A375 (cell line): ENCODE measurements around a stretch of chr1.

- RAMPAGE, long total RNA, result no peak
Measured at GRCh38 chr1:10339728-10340249, 59.1 kb upstream of the PGD start.

GRCh38 chr1:10516568-10517648 lies 42.2 kb downstream of the PEX14 start:
- RAMPAGE, long total RNA, result no peak

GRCh38 chr1:10632155-10633026 lies 157.6 kb downstream of the PEX14 start:
- RAMPAGE, long total RNA, result no peak

- RAMPAGE, long total RNA, result no peak
Measured at GRCh38 chr1:10648767-10649966, 147.3 kb downstream of the CASZ1 start.

DNA sequence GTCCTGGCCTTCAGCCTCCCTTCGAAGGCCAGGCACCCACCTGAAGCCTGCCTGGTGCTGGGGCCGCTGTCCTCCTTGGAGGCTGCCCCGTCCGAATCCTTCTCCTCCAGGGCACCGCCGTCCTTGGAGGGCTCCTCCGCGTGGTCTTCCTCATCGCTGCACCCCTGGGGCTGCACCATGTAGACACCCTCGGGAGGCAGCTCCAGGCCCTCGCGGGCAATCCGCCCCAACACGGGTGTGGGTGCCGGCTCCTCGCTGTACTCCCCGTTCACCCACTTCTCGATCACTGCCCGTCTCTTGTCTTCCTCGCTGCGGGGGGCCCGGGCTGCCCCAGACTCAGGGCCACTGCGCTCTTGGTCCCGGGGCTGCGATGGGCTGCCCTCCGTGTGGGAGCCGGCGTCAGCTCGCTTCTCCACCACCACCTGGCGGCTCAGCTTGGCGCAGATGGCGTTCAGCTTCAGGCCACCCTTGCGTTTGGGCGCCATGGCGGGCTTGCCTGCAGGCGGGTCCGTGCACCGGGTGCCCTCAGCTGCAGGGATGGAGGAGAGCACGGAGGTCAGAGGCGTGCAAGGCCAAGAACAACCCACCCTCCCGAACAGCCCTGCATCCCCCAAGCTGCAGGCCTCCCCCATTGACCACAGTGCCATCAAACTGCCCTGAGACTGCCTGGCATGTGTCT lies 131.3 kb downstream of the CASZ1 start:
- RAMPAGE, long total RNA, result no peak

DNA sequence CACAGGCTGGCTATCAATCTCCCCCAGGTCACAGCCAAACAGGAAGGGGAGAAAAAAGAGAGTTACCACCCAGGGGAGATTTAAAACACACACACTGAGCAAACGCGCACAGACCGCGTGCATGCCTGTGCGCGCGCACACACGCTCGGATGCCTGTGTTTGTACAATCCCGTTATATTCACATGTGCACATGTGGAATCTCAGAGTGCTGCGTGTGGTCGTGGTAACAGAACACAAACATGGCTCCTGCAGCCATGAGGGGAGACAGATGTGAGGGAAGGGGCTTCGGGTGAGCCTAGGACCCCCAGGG lies 125.3 kb downstream of the CASZ1 start:
- RAMPAGE, long total RNA, result no peak

DNA sequence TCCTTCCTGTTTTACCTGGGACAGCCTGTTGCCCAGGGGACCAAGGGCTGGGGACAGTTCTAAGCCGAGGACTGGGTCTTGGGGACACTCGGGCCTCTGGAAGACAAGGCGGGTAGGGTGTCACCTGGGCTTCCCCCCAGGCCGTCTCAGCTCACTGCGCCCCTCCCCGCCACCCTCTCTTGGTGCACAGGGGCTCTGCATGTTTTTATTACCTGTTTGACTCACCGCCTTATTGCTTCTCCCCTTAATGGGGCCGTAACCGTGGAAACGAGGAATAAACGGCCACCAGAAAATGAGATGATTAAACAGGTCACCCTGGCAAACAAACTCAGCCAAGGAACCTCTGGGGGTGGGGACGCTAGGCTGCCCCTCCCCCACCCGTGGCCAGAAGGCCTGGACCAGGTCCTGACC lies 110.0 kb downstream of the CASZ1 start:
- RAMPAGE, long total RNA, result no peak

DNA sequence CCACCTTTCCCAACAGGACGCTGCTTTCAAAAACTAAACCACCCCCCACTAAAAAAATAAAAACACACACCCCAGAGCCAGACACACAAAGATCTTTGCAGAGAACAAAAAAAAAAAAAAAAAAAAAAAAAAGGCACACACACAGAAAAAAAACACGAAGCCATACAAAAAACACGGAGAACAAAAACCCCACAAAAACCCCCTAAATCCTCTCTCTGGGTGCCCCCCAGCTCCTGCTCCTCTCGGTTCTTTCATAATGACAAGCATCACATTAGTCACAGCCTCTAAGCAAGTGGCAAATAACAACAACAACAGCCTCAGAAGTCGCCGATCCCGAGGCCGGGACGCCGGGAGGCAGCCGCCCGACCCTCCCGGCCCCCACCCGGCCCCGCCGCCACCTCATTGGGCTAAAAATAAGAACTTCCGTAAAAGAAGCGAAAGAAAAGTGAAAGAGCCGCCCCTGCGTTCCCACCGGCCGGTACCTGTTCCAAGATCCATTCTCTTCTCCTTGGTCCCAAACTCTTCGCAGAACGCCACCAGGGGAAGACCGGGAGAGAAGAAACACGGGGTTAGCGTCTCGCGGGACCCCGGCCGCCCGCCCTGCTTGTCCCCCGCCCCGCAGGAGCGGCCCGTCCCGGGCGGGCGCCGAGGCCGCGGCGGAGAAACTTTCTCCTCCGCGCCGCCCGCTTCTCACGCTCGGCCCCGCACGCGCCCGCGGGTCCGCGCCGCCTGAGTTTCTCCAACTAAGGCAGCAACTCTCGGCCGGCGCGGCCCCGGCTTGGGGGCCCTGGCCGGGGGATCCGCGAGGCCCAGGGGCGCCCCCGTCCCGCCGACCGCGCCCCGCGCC lies 102.8 kb downstream of the CASZ1 start:
- RAMPAGE, long total RNA, result no peak

DNA sequence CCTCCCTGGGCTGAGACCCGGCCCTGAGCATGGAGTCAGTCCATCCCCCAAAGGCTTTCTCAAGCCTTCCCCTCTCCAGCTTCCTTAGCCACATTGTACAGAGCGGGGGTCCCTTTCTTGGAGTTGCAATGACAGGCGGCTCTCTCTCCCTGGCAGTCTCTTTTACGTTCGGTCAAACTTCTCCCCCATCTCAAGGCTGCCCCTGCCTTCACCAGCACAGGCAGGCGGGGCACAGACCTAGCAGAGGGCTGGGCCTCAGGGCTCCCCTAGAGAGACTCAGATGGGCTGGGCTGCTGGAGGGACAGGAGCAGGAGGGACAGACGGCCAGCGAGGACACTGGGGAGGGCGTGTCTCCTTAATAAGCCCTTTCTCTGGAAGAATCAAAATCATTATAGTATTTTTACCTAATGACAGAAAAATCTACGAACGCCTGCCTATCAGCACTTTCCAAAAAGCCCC lies 79.6 kb downstream of the CASZ1 start:
- RAMPAGE, long total RNA, result no peak

GRCh38 chr1:10728480-10729114 lies 67.8 kb downstream of the CASZ1 start:
- RAMPAGE, long total RNA, result no peak

DNA sequence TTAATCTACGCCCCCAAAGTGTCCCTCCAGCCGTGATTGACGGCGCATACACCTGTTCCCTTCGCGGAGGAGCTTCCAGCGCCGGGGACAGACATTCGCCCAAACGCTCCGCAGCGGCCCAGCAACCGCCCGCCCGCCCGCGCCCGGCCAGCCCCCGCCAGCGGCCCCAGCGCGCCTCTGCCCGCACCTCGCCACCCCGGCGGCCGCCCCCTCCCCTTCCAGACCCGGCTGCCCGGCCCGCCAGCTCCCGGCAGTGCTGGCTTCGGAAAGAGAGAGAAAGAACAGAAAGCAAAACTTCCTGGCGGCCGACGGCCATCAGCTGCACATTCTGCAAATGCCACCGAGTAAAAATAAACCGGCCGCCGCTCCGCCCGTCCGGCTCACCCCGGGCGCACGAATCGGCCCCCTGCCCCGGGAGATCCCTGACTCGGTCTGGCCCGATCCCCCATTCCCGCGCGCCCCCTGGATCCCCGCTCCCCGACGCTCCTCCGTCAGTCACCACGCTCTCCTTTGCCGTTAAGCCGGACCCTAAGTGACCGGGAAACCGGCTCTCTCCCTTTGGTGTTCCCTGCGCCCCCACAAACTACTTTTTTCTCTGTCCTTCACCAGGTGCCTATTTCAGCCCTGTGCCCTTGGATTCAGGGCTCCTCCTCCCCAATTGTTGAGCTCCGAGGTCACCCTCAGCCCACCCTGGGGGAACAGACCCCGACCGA lies 1.5 kb downstream of the CASZ1 start:
- RAMPAGE, long total RNA, result no peak

DNA sequence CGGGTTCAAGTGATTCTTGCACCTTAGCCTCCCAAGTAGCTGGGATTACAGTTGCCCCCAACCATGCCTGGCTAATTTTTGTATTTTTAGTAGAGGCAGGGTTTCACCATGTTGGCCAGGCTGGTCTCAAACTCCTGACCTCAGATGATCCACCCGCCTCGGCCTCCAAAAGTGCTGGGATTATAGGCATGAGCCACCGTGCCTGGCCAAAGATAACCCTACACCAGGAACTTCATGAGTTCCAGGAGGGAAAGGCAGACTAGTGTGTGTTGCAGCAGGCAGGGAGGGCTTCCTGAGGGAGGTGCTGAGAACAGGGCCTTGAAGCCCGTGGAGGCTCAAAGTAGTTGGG lies 21.7 kb upstream of the CASZ1 start:
- RAMPAGE, long total RNA, result no peak

DNA sequence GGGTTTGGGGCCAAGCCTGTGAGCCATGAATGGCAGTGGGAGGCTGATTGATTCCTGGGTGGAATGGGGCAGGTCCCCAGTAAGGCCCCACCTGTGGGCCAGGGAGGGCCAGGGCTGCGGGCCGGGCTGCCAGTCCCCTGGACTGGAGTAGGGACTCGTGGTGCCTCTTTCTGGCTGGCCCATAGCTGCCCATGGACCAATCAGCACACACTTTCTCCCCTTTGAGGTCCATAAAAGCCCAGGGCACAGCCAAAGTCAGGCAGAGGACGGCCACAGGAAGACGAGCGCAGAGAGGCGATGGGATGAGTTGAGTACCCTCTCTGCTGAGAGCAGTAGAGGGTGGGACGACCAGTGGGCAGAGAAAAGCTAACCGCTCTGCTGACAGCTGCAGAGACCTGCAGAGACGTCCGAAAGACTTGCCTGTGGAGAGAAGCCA lies 7.8 kb downstream of the C1orf127 start:
- RAMPAGE, long total RNA, result no peak

DNA sequence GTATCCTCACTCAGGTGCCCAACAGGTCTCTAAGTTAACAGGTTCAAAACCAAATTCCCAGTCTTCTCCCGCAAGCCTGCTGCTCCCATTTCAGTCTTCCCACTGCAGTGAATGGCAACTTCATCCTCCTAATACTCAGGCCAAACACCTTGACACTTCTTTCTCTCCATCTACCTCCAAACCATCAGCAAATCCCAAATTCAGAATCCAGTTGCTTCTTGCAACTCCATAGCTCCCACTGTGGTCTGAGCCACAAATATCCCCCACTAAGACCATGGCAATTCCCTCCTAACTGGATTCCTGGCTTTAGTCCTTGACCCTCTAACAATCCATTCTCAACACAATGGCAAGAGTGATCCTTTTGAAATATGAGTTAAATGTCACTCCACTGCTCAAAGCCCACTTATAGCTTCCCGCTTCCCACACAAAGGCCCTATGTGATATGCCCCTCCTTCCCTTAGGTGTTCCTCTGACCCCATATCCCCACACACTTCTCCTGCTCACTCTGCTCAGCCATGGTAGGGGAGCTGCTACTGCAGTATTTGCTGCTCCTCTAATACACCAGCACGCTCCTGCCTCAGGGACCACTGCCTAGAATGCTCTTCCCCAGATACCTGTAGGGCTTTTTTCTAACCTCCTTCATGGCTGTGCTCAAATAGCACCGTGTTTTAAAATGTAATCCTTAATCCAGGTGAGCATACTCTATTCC lies 11.5 kb downstream of the MTOR start:
- RAMPAGE, long total RNA, result no peak

- RAMPAGE, long total RNA, result no peak
Measured at GRCh38 chr1:11267694-11268215, 5.2 kb upstream of the UBIAD1 start.

DNA sequence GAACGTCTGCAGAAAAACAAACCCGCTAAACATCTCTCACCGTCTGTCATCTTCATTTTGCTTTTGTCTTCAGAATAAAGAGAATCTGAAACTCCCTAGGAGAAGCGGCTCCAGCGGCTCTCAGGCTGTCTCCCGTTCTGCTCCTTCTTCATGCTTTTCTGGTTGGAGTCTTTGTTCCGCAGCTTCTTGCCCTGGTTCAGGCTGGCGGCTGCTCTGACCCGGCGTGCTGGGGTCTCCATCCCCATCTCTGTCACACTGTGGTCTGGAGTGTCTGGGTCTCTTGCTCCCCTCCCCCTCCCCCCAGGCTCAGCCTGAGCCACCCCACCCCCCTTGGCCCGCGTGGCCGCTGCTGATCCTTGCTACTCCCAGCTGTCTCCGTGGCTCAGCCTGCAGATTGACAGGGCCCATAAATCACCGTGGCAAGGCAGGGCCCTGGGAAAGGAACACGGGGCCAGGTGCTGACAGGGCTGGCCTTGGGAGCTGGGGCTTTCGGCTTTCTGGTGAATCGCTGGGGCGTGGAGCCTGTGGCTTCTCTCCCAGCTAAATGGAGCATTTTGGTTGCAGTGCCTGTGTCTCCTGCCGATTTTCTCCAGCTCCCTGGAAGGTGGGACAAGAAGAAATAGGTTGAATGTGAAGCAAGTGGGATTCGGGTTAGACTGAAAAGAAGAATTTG lies 66.8 kb downstream of the UBIAD1 start:
- RAMPAGE, long total RNA, result no peak

GRCh38 chr1:11396091-11396314 lies 83.0 kb upstream of the DISP3 start:
- RAMPAGE, long total RNA, result no peak

GRCh38 chr1:11609433-11609728 lies 44.8 kb downstream of the FBXO2 start:
- RAMPAGE, long total RNA, result no peak

GRCh38 chr1:11650288-11651133 lies 3.7 kb downstream of the FBXO2 start:
- RAMPAGE, long total RNA, result no peak

DNA sequence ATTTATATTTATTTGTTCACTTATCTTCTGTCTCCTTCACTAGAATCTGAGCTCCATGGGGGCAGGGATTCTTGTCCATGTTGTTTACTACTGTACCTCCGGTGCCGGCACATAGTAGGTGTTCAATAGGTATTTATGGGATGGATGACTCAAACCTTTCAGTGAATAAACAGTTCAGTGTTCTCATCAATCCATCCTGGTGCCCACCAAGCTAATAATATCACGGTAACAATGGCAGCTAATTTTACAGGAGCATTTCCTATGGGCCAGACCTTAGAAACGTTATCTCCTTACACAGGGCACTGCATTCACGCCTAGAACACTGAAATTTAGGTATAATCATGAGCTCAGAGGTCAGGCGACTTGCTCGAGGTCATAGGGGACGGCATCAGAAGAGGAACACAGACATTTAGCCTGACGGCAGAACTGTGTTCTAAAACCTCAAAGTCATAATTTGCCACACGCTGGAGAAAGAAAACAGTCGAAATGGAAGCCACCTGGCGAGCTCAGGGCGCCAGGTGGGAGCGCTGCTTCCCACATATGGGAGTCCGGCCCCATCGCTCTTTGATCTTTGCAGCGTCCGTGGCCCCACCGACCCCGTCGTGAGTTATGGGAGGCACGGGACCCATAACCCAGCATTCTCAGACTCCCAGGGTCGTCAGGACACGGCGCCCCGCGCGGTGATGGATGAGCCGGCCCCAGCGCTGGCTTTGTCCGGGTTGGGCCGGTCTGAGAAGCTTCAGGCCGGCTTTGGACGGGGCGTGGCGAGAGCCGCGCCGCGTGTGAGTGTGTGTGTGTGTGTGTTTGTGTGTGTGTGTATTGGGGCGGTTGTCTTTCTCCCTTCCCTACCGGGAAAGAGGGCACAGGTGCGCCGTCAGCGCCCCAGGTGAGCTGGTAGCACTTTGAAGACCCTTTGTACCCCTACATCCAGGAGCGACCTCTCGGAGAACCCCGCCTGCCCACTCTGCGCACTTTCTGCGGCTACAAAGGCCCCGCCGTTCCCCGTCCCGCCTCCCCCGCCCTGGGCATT lies 1.1 kb upstream of the DRAXIN start:
- RAMPAGE, long total RNA, result no peak